Measurements from ENCODE around the genes L2HGDH, FRMD6 and ERO1A.

GRCh38 chr14:49972774-49973396 is 80.0 kb downstream of the ARF6 start:
- PRO-cap: no peak
- RAMPAGE, long total RNA, 2 experiments: no peak in any of the 2 experiments

- PRO-cap: no peak
- RAMPAGE, long total RNA, 2 experiments: no peak in any of the 2 experiments
Measured at GRCh38 chr14:50038441-50039507, 77.6 kb downstream of the VCPKMT start.

DNA sequence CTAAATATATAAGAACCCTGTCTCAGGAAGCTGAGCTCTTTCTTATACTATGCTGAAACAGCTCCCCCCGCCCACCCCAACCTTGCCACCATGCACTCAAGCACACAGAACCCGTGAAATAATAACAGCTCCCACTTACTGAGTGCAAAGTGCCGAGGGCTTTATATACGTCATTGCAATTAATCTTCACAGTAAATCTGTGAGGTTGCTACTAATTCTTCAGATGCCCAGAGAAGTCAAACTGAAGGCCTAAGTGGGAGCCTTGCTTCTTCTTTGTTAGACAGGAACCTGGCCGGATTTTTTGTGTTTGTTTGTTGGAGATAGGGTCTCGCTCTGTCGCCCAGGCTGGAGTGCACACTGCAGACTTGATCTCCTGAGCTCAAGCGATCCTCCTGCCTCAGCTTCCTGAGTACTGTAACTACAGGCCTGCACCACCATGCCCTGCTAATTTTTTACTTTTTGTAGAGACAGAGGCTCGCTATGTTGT is 34.0 kb downstream of the VCPKMT start:
- PRO-cap: no peak
- RAMPAGE, long total RNA, 2 experiments: no peak in any of the 2 experiments

- PRO-cap: unidirectional peak, plus-strand start at chr14:50311783; bidirectional peak, plus-strand start at chr14:50312326, minus-strand start at chr14:50312181
- RAMPAGE, long total RNA, 2 experiments: start-site peak on the plus strand in 1 of 2 experiments, at chr14:50312301-50312329 at its widest, 27 reads per replicate; start-site peak on the minus strand in 1 of 2 experiments, at chr14:50312171-50312243 at its widest, 32 reads per replicate
Measured at GRCh38 chr14:50311468-50312436, at the start of gene L2HGDH. TSS of gene L2HGDH (minus strand) at chr14:50312229.

- PRO-cap: no peak
- RAMPAGE, long total RNA, 2 experiments: no peak in any of the 2 experiments
Measured at GRCh38 chr14:50335937-50336861, 24.1 kb downstream of the DMAC2L start.

DNA sequence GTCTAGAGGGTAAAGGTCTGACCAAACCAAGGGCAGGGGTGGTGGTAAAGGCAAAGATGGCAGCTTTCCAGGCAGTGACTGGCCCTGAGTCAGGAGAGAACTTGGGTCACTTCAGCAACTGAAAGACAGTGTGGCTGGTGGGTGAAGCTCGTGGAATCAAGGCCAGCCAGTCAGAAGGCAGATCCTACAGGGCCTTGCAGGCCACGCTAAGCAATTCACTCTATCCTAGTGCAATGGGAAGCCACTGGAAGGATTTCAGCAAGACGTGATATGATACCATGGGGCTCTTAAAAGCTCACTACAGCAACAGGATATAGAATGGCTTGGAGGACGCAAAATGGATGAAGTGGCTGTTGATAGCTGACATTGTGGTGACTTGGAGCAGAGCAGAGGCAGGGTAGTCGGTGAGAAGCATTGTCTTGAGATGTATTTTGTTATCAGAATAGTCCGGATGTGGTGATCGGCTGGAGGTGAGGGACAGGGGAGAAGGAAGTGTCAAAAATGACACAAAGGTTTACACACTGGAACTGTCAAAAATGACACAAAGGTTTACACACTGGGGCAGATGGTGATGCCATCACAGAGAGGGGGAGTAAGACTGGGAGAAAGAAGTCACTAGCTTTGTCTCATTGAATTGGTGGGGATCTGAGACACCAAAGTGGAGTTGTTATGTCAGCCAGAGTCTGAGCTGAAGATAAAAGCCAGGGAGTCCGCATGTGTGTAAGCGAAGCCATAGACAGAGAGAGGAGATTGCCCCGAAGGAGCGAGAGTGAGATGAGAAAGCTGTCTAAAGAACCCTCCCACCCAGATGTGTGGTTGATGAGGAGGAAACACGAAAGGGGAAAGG is 30.2 kb downstream of the CDKL1 start:
- PRO-cap: no peak
- RAMPAGE, long total RNA, 2 experiments: no peak in any of the 2 experiments

DNA sequence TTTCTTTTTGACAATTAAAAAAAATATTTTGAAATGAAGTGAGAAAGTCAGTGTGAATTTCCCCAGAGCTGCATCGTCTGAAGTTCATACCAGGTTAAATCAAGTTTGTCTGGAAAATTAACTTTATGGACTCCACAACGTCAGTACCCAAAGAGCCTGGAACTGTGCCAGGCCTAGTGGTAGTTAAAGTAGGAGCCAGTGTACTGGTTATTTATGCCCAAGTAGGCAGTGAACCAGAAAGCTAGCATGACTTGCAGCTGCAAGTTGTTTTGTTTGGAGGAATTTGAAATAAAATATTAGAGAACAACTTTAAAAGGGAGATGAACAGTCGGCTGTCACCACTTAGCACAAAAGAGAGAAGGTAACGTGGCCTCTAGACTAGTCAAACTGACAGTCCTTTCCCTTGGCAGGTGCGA is 3.0 kb upstream of the CDKL1 start:
- PRO-cap: no peak
- RAMPAGE, long total RNA, 2 experiments: no peak in any of the 2 experiments

GRCh38 chr14:50531370-50531699 is 1.0 kb downstream of the MAP4K5 start:
- PRO-cap: no peak
- RAMPAGE, long total RNA, 2 experiments: no peak in any of the 2 experiments

DNA sequence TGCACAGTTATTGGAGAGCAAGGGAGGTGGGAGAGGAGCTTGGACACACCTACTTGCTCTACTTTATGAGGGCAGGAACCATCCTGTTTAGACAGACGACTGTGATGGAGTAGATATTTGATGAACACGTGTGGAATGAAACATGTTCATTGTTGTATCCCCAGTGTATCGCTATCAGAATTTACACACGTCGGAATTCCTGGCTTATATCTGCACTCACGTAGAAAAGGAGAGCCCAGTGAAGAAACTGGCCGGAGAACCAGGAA is 2.3 kb downstream of the PYGL start:
- PRO-cap: no peak
- RAMPAGE, long total RNA, 2 experiments: no peak in any of the 2 experiments

DNA sequence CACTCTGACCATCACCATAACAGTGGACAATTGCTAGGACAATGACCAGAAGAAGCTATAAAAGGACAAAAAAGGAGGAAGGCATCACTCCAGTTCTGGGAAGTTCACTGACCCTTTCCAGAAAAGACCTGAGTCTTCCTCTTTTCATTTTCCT is 23.6 kb upstream of the PYGL start:
- PRO-cap: no peak
- RAMPAGE, long total RNA, 2 experiments: no peak in any of the 2 experiments

- PRO-cap: no peak
- RAMPAGE, long total RNA, 2 experiments: no peak in any of the 2 experiments
Measured at GRCh38 chr14:51328790-51329210, 88.8 kb downstream of the TMX1 start.

- PRO-cap: no peak
- RAMPAGE, long total RNA, 2 experiments: no peak in any of the 2 experiments
Measured at GRCh38 chr14:51507864-51508598, 143.7 kb upstream of the FRMD6 start.

GRCh38 chr14:51607686-51608416 is 43.9 kb upstream of the FRMD6 start:
- PRO-cap: no peak
- RAMPAGE, long total RNA, 2 experiments: no peak in any of the 2 experiments

DNA sequence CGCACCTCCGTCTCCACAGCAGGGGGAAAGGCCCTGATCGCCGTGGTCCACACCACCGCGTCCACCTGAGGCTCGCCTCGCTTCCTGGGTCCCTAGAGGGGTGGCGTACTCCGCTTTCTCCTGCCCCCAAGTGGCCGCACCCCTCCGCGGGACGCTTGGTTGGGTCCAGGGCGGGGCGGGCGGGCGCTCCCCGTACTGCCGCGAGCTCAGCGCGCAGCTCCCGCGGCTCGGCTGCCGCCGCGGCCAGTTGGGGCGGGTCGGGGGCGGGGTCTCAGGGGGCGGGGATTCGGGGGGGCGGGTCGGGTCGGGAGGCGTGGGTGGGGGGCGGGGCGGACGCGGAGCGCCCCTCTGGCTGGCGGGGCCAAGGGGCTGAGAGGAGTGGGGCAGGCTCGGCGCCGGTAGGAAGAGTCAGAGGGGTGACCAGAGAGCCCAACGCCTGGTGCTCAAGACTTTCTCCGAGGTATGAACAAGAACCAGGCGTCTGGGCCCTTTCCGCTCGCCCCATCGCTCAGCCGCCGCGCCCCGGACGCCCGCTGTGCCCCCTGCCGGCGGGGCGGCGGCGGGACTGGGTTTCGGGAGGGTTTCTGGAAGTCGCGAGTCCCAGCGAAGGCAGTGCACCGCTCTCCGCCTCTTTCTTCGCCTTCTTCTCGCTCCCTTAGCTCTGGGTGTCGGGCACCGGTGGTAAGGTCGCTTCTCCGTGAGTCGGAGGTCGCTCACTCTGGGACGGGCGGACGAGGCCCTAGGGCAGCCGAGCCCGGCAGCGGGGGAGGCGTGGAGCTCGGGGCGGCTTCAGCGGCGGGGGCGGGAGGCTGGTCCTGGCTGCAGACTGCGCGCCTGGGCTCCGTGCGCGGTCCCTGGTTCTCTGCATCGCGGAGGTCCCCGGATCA is at the start of gene FRMD6:
Gene FRMD6 (plus strand): TSS at position 374 of the 887 bp plus-strand sequence.
- PRO-cap: bidirectional peak, plus-strand start at position 411 of the sequence, minus-strand start at position 86 of the sequence
- RAMPAGE, long total RNA, 2 experiments: start-site peak on the plus strand in 2 of 2 experiments, centred at positions 374 to 375 of the sequence, 62 to 75 reads per replicate; start-site peak on the minus strand in 1 of 2 experiments, centred at position 95 of the sequence, 5 reads per replicate

DNA sequence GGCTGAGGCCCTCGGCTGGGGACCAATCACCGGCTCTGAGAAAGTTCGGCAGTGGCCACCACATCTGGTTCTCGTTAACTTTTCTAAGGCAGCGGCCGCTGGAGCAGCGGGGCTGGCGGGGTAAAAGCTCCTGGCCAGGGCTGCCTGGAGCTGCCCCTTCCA is 161 bp upstream of the NID2 start:
- PRO-cap: bidirectional peak, plus-strand start at position 77 of the sequence, minus-strand start outside the sequence
- RAMPAGE, long total RNA, 2 experiments: no peak in any of the 2 experiments

- PRO-cap: no peak
- RAMPAGE, long total RNA, 2 experiments: no peak in any of the 2 experiments
Measured at GRCh38 chr14:52315282-52316092, 1.4 kb downstream of the PTGER2 start.

DNA sequence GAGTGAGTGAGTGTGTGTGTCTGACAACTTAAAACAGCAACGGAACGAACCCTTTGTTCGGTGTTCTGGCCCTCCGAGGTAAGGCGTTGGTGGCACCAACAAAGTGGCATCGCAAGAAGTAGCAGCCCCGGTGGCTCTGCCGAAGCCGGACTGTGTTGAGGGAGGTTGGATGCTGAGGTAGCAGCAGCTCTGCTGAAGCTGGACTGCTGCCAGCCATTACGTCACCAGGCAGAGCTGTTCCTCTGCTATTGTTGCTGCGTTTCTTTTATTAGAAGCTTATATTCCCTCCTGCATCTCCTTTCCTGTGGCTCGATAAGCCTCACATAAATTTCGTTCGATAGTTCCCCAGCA is 1.1 kb downstream of the GPR137C start:
- PRO-cap: unidirectional peak, minus-strand start at position 152 of the sequence
- RAMPAGE, long total RNA, 2 experiments: no peak in any of the 2 experiments

DNA sequence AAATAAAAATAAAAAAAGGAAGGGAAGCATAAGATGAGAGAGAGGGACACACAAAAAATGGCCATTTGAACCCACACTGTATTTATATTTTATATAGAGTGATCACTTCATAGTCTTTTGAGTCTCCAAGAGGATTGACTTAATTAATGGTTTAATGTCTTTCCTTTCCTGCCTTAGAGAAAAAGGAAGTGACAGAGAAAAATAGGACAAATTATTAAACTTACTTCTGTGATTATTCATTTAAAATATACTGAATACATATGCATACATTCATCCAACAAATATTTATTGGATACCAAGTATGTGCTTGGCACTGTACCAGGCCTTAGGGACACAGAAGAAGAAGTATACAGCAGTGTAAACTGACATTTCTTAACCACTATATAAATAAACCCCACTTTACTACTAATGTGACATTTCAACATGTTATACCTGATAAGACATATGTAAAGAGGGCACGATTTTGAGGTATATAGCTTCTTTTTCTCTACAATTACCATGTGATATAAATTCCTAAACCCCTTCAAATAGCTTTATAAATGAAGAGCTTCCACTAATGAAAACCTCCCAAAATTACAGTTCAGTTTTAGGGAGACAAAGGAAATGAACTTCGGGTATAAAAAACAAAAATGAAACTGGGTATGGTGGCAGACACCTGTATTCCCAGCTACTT is 53.6 kb downstream of the ERO1A start:
- PRO-cap: no peak
- RAMPAGE, long total RNA, 2 experiments: no peak in any of the 2 experiments

- PRO-cap: bidirectional peak, plus-strand start at chr14:52695664, minus-strand start at chr14:52695717; bidirectional peak, plus-strand start at chr14:52695809, minus-strand start at chr14:52695898; bidirectional peak, plus-strand start at chr14:52696022, minus-strand start at chr14:52696014
- RAMPAGE, long total RNA, 2 experiments: start-site peak on the minus strand in 1 of 2 experiments, at chr14:52695546-52695559 at its widest, 17 reads per replicate
Measured at GRCh38 chr14:52695474-52696354, at the start of gene ERO1A. TSS of gene ERO1A (minus strand) at chr14:52695558.

- PRO-cap: no peak
- RAMPAGE, long total RNA, 2 experiments: no peak in any of the 2 experiments
Measured at GRCh38 chr14:52703185-52703690, 3.8 kb upstream of the PSMC6 start.